Glomerular endothelial cell (primary cell): ENCODE measurements around a stretch of chr7.

GRCh38 chr7:106069918-106070570 lies 42.1 kb downstream of the SYPL1 start:
- RAMPAGE, long total RNA, result no peak

GRCh38 chr7:106074240-106074775 lies 37.8 kb downstream of the SYPL1 start:
- RAMPAGE, long total RNA, result no peak

DNA sequence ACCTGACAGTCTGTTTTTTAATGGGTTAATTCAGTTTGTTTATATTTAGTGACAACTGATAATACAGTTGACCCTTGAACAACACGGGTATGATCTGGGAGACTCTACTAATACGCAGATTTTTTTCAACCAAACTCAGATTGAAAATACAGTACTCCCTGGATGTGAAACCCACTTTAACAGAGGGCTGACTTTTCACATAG lies 69.8 kb upstream of the SYPL1 start:
- RAMPAGE, long total RNA, result no peak

GRCh38 chr7:106216306-106216833 lies 68.4 kb downstream of the NAMPT start:
- RAMPAGE, long total RNA, result no peak

- RAMPAGE, long total RNA, result start-site peak on the minus strand at chr7:106284499-106284562, 43 and 148 reads in 2 replicates
Measured at GRCh38 chr7:106283626-106284738, 801 bp downstream of the NAMPT start.

- RAMPAGE, long total RNA, result no peak
Measured at GRCh38 chr7:106285938-106286116, 1.0 kb upstream of the NAMPT start.

GRCh38 chr7:106418809-106419212 lies 134.0 kb upstream of the NAMPT start:
- RAMPAGE, long total RNA, result no peak

GRCh38 chr7:106420360-106420730 lies 135.6 kb upstream of the NAMPT start:
- RAMPAGE, long total RNA, result no peak

GRCh38 chr7:106448764-106449686 lies 164.2 kb upstream of the NAMPT start:
- RAMPAGE, long total RNA, result no peak

- RAMPAGE, long total RNA, result no peak
Measured at GRCh38 chr7:106462431-106462915, 177.7 kb upstream of the NAMPT start.

DNA sequence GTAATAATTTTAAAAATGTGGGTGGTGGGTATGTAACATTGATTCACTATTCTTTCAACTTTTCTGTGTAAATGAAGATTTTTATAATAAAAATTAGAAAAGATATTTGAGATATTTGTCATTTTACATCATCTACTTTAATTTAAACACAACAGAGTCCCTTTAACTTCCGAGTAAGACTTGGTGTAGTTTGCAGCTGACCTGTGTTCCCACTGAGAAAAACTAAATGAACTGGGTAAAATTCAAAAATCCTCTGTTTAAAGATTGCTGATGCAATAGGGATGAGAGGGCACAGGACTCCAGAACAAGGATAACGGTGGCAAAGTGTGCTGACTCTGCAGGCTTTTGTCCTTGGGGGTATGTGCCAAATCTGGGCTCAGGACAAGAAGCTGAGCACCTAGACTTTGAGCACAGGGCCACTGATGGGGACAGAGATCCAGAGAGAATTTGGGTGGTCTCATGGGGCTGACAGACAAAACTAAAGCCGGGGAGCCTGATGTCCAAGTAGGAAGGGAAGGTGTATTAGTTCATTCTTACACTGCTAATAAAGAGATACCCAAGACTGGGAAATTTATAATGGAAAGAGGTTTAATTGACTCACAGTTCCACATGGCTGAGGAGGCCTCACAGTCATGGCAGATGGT lies 156.7 kb downstream of the CCDC71L start:
- RAMPAGE, long total RNA, result no peak

DNA sequence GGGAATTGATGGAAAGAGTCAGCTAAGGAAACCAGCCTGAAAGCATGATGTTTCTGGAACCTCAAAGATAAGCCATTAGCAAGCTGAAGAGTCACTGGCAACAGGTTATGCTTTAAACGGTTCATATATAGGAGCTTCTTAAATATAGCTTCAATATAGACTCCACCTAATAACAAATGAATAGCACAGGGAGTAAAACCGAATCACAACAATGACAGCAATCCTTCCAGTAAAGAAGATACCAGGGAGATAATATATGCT lies 20.4 kb downstream of the CCDC71L start:
- RAMPAGE, long total RNA, result no peak

GRCh38 chr7:106659551-106660546 lies 1.1 kb downstream of the CCDC71L start:
- RAMPAGE, long total RNA, result no peak

GRCh38 chr7:106775737-106776452 lies 89.2 kb upstream of the PIK3CG start:
- RAMPAGE, long total RNA, result no peak

DNA sequence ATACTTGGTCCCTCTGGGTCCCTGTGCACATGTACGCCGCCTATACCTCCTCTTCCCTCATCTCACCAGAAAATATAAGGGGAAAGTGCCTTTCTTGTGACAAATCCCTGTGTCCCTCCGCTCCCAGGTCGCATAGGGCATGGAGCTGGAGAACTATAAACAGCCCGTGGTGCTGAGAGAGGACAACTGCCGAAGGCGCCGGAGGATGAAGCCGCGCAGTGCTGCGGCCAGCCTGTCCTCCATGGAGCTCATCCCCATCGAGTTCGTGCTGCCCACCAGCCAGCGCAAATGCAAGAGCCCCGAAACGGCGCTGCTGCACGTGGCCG lies 2.3 kb downstream of the PIK3CG start:
- RAMPAGE, long total RNA, result no peak

DNA sequence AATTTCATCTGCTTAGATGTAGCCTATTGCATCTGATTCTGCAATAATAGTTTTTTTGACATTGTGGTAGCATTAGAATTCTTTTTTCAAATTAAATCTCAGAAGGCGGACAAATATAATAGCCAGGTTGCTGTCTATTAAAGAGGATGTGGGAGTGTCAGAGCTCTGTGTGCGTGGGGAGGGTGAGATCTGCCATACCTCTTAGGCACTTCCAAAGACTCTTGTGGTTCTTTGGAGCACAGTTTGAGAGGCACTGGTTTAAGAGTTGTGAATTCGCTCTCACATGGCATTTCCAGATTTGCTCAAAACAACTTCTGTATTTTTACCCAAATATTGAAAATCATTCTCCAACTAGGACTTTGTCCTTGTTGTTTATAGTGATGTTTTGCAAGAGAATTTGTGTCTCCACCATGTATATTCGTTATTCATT lies 14.0 kb downstream of the PIK3CG start:
- RAMPAGE, long total RNA, result no peak

- RAMPAGE, long total RNA, result no peak
Measured at GRCh38 chr7:106891206-106891721, 26.2 kb downstream of the PIK3CG start.

- RAMPAGE, long total RNA, result no peak
Measured at GRCh38 chr7:106952734-106953380, 87.8 kb downstream of the PIK3CG start.

GRCh38 chr7:107077075-107077946 lies 32.8 kb downstream of the PRKAR2B start:
- RAMPAGE, long total RNA, result no peak

- RAMPAGE, long total RNA, result no peak
Measured at GRCh38 chr7:107474094-107474797, 4.4 kb downstream of the GPR22 start.